ENCODE measurements around the genes RNF43, YPEL2 and TUBD1.

- PRO-cap, 3 experiments, result no peak in any of the 3 experiments
These were observed 2.3 kb upstream of the SUPT4H1 start for GRCh38 chr17:58354182-58354903.

- PRO-cap, 3 experiments, result peak in 3 of 3 experiments; most common minus-strand start chr17:58417595 (in 3)
These were observed at the start of gene RNF43 for GRCh38 chr17:58417044-58418103. TSS of gene RNF43 (minus strand) at chr17:58417534.

GRCh38 chr17:58515775-58516212 is 1.4 kb upstream of the MTMR4 start:
- PRO-cap, 3 experiments, result no peak in any of the 3 experiments

- PRO-cap, 3 experiments, result peak in 1 of 3 experiments; most common plus-strand start chr17:58525467 (in 1); most common minus-strand start chr17:58525334 (in 1)
These were observed 11.0 kb upstream of the MTMR4 start for GRCh38 chr17:58525160-58526059.

- PRO-cap, 3 experiments, result no peak in any of the 3 experiments
These were observed 109.8 kb downstream of the TRIM37 start for GRCh38 chr17:58996891-58997288.

GRCh38 chr17:59004481-59004945 is 102.2 kb downstream of the TRIM37 start:
- PRO-cap, 3 experiments, result no peak in any of the 3 experiments

DNA sequence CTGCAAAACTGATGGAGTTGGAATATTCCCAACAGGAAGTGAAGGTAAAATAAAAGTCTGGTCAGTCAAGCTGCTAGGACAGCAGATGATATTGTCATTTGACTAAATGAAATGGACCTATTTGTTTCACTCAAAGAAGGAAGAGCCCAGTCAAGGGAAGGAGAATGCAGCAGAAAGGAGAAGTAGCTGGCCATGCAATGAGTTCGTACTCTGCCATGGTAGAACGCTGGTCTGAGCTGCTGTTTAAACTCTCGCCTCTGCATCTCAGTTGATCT is 15.6 kb upstream of the YPEL2 start:
- PRO-cap, 3 experiments, result peak in 2 of 3 experiments; most common plus-strand start position 149 of the sequence (in 2)

DNA sequence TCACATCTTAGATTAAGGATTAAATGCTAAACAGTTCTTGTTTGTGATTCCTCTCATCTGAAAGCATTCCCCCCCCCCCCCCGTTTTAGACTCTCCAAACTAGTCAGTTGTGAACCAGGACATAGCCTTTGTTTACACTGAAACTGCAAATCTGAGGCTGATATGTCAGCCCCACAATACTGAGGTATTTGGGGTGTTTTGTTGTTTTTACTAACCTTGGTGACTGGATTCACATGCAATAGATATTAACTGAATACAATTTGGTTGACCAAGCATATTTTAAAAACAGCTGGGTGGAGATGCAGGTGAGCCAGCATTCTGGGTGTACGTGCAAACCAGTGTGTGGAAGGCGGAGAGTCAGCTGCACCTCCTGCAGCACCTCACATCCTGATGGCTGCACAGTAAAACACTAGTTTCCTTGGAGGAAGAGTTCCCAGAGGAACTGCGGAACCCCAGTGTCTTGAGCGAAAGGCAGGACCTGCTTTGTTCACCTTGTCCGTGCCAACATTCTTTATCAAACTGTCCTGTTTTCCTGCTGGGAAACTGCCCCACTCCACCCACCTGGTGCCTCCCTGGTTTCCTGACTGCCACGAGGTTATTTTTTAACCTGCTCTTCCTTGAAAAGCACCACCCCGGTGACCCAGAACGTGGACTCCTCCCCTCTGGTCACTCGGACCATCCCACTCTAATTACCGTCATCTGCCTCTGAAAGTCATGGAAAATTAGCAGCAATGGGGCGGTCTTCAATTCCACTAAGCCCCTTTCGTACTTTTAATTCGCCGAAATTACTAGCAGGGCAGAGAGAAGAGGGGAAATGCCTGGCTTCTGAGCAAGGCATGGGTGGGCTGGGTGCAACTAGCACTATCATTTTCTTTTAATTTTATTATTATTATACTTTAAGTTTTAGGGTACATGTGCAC is 1.1 kb upstream of the YPEL2 start:
- PRO-cap, 3 experiments, result peak in 2 of 3 experiments; most common plus-strand start position 715 of the sequence (in 2); most common minus-strand start position 586 of the sequence (in 2)

GRCh38 chr17:59331234-59332108 is at the start of gene YPEL2:
TSS of gene YPEL2 (plus strand) at chr17:59331655.
- PRO-cap, 3 experiments, result peak in 3 of 3 experiments; most common plus-strand start chr17:59331683 (in 2); most common minus-strand start chr17:59331500 (in 2)

GRCh38 chr17:59337861-59338367 is 6.5 kb downstream of the YPEL2 start:
- PRO-cap, 3 experiments, result no peak in any of the 3 experiments

DNA sequence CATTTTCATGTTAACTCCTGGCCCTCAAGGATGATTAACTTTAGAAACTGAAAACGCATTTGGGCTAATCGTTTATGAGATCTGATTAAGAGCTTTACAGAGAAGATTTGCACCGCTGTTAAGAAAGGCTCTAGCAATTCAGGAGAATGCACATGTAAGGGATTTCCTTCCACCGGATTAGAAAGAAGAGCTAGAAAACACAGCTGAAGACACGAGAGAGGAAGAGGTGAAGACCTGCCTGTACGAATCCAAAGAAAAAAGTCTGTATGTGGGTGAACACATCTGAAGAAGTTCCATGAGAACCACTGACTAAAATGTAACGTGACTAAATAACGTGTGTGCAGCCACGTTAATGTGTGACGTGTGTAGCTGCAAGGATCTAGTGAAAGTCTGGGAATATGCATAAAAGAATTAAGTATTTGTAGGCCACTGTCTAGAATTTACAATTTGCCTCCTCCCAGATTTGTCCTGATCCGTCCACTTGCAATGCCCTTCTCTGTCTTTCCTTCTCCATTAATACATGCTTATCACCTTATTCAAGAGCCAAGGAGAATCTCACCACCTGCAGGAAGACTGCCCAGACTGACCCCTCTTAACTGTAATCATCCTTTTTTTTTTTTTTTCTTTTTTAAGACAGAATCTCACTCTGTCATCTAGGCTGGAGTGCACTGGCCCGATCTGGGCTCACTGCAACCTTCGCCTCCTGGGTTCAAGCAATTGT is 106.6 kb downstream of the YPEL2 start:
- PRO-cap, 3 experiments, result no peak in any of the 3 experiments

- PRO-cap, 3 experiments, result no peak in any of the 3 experiments
These were observed 22.3 kb downstream of the CLTC start for GRCh38 chr17:59641959-59642465.

GRCh38 chr17:59785378-59786001 is 78.0 kb downstream of the VMP1 start:
- PRO-cap, 3 experiments, result no peak in any of the 3 experiments

- PRO-cap, 3 experiments, result no peak in any of the 3 experiments
These were observed 64.9 kb downstream of the TUBD1 start for GRCh38 chr17:59827693-59828468.

DNA sequence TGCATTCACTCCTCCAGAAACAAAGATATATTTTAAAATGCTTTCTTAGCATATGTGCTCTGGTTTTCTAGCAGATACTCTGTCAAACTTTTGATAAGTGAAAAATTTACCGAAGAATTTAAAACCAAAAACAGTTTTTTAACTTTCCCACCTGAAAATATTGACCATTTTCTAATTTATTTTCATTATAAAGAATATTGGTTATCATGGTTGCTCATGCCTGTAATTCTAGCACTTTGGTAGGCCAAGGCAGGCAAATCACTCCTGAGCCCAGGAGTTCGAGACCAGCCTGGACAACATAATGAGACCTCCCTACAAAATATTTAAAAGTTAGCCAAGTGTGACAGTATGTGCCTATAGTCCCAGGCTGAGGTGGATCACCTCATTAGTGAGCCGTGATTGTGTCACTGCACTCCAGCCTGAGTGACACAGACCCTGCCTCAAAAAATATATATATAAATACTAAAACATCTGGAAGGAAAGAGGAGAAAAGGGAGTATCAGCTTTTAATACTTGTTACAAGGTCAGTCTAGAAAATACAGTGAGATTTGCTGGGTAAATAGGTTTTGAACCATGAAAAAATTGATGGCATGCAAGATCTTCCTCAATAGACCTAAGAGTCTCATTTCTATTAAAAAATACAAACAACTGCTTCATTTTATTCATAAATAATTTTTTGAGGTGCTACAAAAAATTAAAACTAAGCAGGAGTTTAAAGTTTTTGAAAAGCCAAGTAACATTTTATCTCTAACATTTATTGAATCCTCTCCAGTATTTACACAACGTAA is 47.8 kb downstream of the TUBD1 start:
- PRO-cap, 3 experiments, result no peak in any of the 3 experiments

DNA sequence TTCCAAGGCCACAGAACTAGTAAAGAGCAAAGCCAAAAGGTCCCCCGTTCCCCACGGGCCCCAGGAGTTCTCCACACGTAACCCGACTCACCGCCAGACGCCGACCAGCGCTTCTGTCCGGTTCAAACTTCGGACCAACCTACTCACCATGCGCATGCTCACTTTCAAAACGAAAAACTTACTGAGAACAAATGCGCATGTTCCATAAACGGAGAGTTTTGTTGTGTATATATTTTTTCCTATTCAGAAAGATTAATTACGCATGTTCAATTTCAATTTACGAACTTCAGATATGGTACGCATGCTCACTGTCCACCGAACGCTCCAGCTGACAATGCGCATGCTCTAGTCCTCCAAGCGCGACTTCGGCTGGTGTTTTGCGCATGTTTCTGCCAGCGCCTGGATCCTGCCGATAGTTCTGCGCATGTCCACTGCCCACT is at the start of gene TUBD1:
Gene TUBD1, minus strand, starts transcription at position 338 of the 440 bp plus-strand sequence.
- PRO-cap, 3 experiments, result peak in 3 of 3 experiments; most common minus-strand start position 115 of the sequence (in 3)

GRCh38 chr17:60037024-60037598 is 41.6 kb downstream of the HEATR6 start:
- PRO-cap, 3 experiments, result no peak in any of the 3 experiments

GRCh38 chr17:60043592-60044146 is 35.1 kb downstream of the HEATR6 start:
- PRO-cap, 3 experiments, result no peak in any of the 3 experiments

DNA sequence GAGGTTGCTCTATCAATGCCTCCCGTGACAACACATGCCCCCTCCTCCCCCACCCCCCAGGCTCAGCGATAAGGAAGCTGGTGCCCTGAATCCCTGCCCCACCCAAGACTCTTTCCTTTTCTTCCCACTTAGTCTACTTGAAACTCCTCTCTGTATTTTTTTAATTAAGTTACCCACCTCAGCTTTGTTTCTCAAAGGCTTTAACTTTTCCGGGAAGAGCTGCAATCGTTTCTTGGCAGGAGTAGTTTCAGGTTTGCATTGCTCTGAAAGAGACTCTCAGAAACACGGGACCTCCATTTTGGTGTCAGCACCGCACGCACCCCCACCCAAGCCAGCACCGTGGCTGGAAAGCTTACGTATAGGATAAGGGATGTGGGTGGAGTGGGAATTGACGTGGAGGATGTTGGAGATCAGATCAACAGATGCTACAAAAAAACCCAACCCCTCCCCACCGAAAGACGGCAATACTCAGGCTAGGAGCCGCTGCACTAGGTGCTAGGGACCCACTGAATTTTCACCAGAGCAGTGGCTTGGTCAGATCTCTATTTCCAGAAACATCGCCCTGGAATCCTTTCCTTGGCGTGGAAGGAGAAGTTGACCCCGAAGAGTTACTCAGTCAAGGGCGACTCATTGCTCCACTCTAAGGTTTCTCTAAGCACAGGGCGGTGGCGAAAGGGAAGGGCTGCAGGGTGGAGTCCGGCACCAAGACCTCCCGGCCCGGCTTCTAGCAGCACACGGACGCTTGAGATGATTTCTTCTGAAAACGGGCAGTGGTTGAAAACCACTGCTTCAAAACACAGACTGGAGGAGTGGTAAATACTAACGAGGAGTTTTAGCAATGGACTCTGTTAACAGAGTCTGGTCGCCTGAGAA is 15.0 kb upstream of the CA4 start:
- PRO-cap, 3 experiments, result peak in 3 of 3 experiments; most common plus-strand start position 455 of the sequence (in 2); most common minus-strand start position 300 of the sequence (in 1)

DNA sequence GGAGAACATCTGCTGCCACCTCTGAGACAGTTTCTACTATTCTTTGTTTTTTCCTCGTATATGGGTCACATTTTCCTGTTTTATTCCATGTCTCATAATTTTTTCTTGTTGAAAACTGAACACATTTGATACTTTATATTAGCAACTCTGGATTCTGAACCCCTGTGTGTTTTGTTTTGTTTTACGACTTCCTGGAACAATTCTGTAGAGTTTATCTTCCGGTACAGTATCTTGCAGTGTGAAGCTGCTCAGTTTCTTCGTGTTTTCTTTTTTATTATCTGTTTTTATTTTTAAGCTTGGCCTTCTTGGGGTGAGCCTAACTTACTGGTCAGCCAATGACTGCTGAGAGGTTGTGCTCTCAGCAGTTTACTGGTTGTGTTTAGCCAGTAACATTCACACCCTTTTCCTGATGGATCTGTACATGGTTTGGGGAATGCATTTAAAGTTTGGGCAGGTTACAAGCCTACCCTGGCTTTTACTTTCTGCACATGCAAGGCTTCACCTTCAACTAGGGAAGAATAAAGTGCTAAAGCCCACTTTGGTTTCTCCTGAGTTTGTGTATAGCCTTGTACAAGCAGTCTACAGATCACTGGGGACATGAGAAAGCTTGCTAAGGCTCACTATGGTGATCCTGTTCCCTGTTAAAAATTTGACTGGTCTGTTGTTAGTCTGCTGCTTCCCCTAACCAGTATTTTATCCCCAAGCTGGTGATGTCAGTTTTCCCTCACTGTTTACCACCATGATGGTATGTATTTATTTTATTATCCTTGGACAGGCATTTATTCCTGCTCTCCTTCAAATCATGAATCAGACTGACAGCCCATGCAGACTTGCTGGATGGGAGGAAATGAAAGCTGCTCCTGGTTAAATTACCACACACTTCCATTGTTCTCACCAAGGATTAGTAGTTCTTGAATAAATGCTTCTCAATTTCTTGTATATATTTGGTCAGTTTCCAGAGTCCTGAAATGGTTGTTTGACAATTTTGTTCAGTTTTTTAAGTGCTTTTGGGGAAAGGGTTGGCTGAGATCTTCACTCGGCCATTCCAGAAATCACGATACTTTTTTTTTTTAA is 99.4 kb downstream of the CA4 start:
- PRO-cap, 3 experiments, result no peak in any of the 3 experiments

All from Metastatic Breast Carcinoma in the Ovary (tissue), 3 donors.